Glomerular endothelial cell (primary cell): ENCODE measurements around the gene AGT.

DNA sequence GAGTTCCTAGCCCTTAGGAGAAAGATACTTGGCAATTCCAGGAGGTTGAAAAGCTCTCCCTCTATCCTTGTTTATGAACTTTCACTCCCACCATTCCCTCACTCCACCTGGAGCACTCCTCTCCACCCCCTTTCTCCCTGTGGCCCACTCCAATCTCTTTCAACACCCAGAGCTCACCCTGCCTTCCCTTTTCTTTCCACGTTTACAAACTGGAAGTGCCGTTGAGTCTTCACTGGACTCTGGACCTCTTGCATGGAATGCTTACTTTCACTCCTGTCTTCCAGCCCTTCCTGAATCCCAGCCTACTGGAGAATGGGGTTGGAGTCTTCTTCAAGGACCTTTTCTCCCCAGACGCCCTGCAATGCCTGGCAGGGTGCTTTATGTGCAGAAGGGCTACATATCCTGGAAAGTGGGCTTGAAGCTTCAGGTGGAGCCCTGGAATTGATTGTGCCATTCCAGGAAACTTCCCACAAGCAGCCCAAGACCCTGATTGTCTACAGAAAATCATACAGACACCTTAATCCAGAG lies 198.5 kb downstream of the RHOU start:
- RAMPAGE, long total RNA: no peak

GRCh38 chr1:228989977-228990868 lies 254.9 kb downstream of the RHOU start:
- RAMPAGE, long total RNA: no peak

DNA sequence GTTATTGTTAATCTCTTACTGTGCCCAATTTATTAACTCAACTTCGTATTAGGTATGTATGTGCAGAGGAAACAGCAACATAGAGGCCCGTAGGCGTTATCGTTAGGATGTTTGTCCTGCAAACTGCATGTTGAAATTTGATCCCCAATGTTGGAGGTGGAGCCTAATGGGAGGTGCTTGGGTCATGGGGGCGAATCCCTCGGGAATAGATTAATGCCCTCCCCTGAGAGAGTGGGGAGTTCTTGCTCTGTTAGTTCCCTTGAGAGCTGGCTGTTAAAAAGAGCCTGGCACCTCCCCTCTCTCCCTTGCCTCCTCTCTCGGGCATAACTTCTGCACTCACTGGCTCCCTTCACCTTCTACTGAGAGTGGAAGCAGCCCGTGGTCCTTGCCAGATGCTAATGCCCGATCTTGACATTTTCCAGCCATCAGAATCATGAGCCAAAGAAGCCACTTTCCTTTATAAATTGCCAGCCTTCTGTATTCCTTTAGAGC lies 149.0 kb upstream of the RAB4A start:
- RAMPAGE, long total RNA: no peak

GRCh38 chr1:229171954-229172329 lies 99.0 kb upstream of the RAB4A start:
- RAMPAGE, long total RNA: no peak

DNA sequence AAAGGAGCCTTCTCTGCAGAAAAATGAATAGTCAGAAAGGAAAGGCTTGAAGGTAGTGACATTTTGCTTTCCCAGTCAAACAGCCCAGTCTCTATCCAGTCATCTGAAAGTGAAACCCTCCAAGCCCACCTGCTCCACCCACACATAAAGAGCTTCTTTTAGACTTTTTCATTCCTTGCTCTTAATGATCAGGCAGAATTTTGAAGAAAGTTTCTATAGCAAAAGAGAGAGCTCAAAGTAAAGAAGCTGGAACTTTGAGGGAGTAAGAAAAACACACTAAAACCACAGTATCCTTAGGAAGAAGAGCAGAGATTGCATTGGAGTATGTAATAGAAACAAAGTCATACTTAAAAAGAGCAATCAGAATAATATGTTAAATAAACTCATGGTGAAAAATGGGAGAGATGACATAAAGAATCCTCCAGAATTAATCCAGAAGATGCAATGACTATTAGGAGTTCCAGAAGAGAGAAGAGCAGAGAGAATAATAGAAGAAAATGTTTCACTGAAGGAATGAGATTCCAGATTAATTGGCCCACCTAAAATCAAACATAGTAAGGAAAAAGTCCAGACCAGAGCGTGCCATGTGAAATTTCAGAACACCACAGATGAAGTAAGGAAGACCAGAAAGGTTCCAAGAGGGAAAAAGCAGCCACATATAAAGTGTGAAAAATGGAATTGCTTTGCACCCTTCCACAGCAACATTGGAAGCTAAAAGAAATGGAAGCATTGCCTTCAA lies 19.7 kb downstream of the RAB4A start:
- RAMPAGE, long total RNA: no peak

DNA sequence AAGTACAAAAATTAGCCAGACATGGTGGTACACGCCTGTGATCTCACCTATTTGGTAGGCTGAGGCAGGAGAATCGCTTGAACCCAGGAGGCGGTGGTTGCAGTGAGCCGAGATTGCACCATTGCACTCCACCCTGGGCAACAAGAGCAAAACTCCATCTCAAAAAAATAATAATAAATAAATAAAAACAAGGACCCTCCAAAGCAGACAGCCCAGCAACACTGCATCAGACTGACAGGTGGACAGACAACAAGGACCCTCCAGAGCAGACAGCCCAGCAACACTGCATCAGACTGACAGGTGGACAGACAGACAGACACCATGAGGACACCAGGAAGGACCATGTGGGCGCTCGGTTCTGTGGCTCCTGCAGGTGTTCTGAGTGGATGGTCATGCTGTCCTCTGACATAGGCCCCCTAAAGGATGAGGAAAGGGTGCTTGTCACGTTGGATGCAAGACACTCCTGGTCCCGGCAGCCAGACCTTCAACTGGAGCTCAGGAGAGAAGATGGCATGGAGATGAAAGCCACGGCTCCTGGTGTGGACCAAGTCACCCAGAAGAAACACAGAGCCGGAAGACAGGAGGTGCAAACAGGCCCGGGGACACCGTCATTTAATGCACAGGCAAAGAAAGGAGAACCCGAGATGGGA lies 12.9 kb downstream of the CCSAP start:
- RAMPAGE, long total RNA: no peak

- RAMPAGE, long total RNA: no peak
Measured at GRCh38 chr1:229410687-229411587, 23.0 kb downstream of the ACTA1 start.

DNA sequence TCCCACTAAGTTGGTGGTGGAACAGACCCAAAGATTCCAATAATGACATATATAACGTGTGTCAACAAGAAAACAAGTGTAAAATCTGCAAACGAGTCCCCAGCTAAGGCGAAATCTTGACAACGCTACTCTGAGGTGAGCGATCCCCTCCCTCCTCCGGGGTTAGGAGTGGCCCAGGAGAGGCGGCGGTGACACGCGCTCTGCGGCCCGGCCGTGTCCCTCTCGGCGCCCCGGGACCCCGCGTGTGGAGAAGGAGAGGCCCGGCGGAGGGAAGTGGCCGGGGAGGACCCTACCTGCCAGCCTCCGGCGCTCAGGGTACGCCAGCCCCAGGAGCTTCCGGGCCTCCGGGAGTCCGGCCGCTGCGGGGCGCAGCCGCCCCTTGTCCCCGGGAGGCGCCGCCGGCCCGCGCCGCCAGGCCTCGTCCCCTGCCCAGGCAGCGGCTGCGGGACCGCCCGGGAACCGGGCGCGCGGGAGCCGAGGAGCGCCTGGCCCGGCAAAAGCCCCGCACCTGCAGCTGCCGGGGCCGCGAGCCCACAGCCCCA lies 593 bp downstream of the ABCB10 start:
- RAMPAGE, long total RNA: no peak

- RAMPAGE, long total RNA: no peak
Measured at GRCh38 chr1:229563623-229564081, 5.1 kb upstream of the ABCB10 start.

GRCh38 chr1:229578895-229579612 lies 20.5 kb upstream of the ABCB10 start:
- RAMPAGE, long total RNA: no peak

DNA sequence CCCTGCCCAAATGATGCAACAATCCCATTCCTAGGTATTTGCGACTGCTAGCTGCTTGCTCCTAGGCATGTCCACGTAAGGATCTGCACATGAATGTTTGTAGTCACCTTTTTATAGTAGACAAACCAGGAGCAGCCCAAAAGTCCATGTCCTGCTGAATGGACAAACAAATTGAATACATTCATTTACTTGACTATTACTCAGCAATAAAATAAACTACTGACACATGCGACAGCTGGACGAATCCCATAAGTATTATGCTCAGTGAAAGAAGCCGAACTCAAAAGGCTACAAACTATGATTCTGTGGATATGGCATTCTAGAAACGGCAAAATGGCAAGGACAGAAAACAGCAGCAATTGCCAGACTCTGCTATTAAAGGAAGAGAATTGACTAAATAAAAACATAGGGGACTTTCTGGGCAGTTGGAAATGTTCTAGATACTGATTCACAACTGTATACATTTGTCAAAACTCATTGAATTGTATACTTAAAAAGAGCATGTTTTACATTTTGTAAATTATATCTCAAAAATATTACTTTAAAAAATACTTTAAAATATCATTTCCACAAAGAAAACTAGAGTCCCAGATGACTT lies 161.8 kb upstream of the GALNT2 start:
- RAMPAGE, long total RNA: no peak

- RAMPAGE, long total RNA: no peak
Measured at GRCh38 chr1:230082584-230083347, 15.7 kb downstream of the GALNT2 start.

DNA sequence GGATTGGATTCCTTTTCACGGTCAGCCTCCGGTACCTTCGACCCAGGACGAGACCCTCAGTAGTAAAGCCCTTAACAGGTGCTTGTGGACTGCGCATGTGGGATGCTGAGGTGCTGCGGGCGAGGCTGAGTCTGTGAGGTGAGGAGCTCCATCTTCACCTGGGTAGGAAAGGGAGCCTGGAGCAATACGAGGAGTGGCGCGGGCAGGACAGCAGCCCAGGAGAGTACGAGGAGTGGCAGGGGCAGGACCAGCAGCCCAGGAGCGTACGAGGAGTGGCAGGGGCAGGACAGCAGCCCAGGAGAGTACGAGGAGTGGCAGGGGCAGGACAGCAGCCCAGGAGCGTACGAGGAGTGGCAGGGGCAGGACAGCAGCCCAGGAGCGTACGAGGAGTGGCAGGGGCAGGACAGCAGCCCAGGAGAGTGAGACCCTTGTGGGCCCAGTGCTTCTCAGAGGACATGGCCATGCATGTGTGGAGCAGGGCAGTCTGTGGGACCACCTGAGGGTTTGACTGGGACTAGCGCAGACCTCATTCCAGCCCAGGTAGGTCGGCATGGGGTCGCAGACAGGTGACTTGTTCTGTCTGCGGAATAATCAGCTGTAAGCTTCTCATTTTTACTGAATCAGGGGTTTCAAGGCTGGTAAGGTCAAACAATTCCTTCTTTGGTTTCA lies 131.2 kb downstream of the GALNT2 start:
- RAMPAGE, long total RNA: no peak

- RAMPAGE, long total RNA: no peak
Measured at GRCh38 chr1:230262673-230263610, 163.2 kb downstream of the PGBD5 start.

GRCh38 chr1:230307906-230308465 lies 118.1 kb downstream of the PGBD5 start:
- RAMPAGE, long total RNA: no peak

DNA sequence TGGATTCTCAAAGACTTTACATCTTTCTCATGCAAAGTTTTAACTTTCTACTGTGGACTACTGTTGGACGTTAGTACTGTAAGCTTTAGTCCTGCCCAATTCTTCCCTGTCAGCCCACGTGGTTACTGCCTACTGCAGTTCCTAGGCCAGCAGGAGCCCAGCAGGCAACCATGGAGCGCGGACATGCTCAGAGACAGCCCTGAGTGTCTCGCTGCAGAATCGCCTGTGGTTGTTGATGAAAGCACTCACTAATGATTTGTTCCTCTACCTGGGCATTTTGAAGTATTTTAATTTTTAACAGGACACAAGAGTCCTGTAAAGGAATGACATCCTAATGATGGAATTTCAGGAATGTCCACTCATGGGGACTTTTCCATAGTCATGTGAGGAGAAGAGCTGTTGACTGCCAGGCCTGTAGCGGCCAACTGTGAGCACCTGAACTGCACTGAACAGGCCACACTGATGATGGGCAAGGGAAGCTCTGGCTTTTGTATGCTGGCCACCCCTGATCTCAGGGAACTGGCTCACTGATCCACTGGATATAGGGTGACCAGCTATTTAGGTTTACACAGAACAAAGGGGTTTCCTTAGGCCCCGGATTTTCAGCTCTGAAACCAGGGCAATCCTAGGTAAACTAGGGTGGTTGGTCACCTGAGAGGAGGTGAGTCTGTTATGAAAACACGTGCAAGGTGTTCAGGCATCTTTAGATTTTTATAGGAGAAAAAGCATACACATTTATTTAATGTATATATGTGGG lies 44.0 kb downstream of the PGBD5 start:
- RAMPAGE, long total RNA: no peak

GRCh38 chr1:230424209-230424960 lies 1.7 kb downstream of the PGBD5 start:
- RAMPAGE, long total RNA: no peak

GRCh38 chr1:230713806-230714742 lies at the start of gene AGT:
Gene AGT, minus strand, starts transcription at chr1:230714122.
- RAMPAGE, long total RNA: no peak

- RAMPAGE, long total RNA: no peak
Measured at GRCh38 chr1:230942594-230943414, 35.9 kb downstream of the TTC13 start.

GRCh38 chr1:231016533-231017552 lies 23.2 kb downstream of the FAM89A start:
- RAMPAGE, long total RNA: no peak